Mesenchymal stem cell of adipose (primary cell): ENCODE measurements around the genes GPR87 and ARHGEF26.

DNA sequence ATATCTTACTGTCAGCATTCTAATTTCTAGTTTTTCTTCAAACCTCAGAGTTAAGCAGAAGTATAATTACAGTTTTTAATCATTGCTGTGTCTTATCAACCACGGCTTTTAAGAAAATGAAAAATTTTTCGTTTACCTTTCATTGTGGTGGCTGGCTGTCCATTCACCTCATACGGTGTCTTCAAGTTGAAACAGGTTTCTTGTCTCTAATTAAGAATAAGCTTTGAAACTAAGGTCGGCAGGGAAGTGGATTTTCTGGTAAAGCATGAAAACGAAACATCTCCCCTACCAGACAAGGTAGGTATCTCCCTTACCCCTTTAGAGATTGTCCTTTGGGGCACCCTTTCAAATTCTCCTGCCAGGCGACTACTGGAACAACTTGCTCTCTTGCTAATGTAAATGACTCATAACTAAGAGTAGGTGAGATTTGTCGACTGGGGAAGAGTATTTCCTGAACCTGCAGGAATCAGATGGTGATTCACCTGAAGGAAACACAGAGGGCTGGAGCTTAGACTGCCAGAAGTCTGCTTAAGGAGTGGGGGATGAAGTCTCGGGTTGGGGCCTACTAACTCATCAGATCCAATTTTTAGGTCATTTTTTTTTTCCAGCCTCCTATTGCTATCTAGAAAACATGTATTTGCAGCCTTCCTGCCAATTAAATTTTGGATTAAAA lies at the start of gene GPR87:
GPR87 (minus strand) TSS at position 371 of the 673 bp plus-strand sequence.
- CAGE, long polyA plus RNA: no peak

DNA sequence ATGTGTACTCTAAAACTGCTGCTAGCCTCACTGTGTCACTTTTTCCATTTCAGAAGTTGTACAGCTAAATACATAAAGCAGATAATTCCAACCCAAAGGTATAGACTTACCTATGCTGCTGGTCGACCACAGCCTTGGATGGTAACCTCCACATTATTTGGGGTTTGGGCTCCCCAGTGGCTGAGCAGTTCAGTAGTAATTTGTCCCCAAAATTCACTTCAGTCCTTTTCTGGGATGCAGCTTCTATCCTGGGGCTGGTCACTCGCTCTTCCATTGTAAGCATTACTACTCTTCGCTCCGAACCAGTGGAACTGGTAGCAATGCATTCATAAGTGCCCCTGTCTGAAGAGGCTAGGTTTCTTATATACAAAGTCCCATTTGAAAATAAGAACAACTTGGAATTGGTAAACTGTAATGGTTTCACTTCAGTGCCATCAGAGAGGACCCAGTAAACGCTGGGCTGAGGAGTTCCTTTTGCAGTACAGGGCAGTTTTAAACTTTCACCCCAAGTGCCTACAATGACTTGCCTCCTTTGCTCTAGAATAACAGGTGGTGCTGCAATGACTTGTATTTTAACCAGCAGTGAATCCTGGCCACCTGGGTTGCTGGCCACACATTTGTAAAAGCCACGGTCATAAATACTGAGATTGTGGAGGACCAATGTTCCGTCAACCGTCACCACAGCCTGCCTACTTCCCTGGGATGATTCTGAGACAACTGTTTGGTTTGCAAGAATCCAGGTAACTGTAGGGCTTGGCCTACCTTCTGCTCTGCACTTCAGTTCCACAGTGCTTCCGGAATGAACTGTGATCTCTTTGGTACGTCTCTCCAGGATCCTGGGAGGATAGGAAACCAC lies 17.8 kb downstream of the IGSF10 start:
- CAGE, long polyA plus RNA: no peak

GRCh38 chr3:152152324-152152780 lies 116.4 kb upstream of the MBNL1 start:
- CAGE, long polyA plus RNA: no peak

GRCh38 chr3:152193562-152194405 lies 74.9 kb upstream of the MBNL1 start:
- CAGE, long polyA plus RNA: no peak

- CAGE, long polyA plus RNA: no peak
Observed at GRCh38 chr3:152201023-152201557, 67.6 kb upstream of the MBNL1 start.

DNA sequence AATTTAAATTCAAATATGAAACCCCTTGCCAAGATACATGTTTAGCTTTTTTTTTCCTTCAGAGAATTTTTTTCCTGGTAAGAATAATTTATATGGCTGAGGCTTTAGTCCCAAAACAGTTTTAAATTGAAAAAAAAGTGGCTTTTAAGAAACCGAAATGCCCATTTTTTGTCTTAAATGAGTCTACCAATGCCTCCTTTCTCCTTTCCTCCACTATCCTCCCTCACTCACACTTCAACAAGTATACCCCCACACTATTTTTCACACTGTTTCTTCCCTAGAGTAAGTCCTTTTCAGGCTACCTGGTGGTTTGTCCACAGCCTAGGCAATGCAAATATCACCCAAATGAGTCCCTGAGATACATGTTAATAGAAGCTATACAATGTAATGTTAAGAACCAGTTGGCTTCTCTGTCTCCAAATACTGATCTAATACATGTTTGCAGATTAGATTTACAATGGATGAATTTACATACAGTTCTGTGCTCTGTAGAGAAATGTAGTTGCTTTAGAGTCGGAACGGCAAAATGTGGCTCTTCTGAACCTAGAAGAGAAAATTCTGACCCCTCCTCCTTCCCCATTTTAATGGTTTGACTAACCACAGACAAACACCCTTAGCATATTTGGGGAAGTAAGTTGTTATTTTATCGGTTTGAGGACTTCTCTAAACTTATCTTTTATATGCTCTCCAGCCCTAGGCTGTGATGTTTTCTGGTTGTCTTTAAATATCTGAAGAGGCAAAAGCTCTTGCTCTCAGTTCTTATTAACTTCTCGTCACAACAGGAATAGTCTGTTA lies 63.6 kb upstream of the MBNL1 start:
- CAGE, long polyA plus RNA: no peak

DNA sequence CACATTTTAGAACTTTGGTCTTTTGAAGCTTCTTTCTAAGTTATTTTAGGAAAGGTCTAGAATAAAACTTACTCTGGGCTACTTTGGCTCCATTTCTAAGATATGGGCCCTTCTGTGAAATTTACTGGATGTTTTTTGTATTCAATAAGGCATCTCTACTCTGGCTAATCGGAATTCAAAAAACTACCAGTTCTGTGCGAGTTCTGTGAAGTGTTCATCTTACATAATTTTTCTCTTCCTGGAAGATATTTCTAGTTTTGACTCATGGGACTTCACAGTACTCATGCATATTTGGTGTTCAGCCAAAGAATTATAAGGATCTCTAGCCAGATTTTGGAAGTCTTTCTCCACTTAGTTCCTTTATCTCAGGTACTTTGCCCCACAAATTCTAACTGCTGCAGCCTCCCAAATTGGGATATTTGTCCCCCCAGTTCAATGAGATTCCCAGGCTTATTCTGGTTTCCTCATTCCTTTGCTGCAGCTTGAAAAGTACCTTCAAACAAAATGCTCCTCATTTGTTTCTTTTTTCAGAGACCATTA lies 46.4 kb upstream of the MBNL1 start:
- CAGE, long polyA plus RNA: no peak

- CAGE, long polyA plus RNA: no peak
Observed at GRCh38 chr3:152268283-152268486, 544 bp upstream of the MBNL1 start.

DNA sequence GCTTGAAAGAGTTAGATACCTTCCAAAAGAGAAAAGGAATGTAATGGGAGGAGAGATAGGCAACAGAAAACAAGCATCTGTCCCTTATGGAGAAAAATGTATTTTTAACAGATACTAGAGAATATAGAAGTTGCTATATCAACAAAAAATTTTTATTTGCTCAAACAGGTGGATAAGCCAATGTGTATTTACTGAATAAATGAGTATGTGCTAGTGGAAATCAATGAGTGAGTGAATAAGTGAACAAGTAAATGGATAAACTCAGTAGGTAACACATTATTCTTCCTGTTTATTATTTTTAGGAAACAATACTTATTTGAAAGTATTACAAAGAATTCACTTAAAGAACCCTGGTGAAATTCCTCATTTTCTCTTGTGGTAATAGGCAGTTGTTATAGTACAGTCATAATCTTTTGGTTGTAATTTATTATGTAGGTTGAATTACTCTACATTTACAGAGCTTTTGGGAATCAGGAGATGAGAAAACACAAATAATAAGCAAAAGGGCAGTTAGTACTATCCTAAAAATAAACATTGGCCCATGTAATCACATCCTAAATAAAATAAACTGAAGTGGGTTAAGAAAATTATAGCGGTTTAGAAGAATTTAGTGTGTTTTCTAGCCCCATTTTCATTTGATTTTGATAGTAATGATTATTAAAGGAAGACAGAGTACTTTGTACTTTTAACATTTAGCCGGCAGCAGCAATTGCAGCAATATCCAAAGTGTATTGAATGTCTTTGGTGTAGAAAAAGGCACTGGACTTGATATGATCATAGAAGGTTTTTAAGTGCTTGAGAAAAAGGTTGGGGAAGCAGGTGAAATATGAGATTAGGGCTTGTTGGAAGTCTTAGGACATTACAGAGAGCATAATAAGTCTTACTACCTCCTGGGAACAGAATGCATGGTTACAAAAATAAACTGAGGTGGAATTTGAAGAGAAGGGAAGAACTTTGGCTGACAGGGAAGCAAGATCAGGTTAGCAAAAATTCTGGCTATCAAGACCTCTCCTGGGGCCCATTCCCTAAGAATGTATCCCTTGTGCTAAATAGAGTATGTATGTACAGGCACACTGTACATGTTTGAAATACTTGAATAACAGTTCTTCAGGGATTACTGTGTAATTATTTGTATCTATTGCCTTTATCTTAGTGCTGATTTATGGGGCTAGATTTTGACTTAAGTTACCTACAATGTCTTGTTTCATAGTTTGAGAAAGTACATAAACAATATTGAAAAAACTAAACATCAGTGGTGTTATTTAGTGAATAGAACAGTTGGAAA lies 79.8 kb downstream of the MBNL1 start:
- CAGE, long polyA plus RNA: no peak

- CAGE, long polyA plus RNA: no peak
Observed at GRCh38 chr3:152385522-152386232, 116.9 kb downstream of the MBNL1 start.

GRCh38 chr3:152393708-152395120 lies 125.5 kb downstream of the MBNL1 start:
- CAGE, long polyA plus RNA: no peak

DNA sequence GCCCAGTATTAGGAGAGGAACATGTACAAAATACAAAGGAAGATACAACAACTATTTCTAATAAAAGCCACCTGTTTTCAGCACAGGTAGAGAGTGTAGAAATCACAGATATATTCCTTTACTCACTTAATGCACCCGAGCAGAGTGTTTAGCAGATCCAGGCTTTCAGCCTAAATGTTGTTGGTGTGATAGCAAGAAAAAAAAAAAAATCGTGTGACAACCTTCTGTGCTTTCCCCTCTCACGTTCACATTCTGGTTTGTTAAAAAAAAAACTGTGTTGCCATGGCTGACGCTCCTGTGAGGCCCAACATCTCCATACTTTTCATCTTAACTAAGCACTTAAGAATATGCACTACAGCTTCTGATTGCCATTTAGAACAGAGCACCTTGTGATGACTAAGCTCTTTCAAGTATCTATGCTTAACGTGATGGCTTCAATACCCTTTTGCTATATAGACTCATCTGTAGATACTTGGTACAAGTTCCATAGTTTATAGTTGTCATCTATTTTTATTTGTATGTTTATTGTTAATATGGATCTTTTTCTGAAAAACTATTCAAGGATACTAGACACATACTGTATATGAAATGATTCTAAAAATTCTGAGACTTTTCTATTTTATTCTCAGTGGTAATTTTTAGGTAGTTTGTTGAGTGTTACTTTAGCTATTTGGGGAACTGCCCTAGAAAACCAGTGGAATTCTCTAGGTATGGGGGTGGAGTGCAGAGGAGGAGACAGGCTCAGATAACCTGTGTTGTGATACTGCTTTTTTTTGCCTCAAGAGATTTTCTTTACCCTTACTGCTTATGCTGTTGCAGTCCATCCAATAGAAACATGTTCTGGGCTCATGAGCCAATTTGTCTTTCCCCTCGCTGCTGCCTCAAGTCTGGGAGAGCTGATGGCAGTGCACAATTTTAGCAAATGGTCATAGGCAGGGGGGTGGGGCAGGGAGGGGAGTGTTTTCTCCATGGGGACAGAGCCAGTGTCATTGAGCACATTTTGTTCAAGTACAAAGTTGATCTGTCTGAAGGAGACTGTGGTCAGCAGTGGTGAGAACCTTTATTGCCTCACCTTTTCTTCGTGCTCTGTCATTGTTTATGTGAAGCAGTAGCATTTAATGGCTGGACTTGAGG lies 134.6 kb downstream of the MBNL1 start:
- CAGE, long polyA plus RNA: no peak

DNA sequence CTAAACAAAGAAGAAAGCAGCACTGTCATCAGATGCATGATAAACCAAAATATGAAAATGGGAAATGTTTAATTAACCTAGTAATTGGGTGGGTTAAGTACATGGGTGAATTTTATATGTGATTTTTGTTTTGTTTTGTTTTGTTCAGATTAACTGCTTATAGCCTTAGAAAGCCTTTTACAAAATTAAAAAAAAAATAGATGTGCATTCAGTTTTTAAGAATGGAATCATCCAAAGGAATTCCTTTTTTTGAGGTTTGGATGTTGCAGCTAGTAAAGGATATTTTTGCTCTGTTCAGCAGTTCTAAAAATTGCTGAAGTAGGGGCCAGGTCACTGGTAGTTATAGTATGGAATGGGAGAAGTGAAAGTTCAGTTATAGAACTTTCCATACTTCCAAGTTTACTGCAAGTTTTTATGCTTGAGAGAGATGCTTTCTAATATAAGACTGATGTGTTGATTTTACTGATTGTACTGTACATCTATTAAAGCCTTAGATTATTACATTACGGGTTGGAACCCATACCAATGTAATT lies 194.8 kb downstream of the MBNL1 start:
- CAGE, long polyA plus RNA: no peak

- CAGE, long polyA plus RNA: no peak
Observed at GRCh38 chr3:152464679-152465426, 196.1 kb downstream of the MBNL1 start.

GRCh38 chr3:153161761-153162123 lies 284 bp upstream of the RAP2B start:
- CAGE, long polyA plus RNA: no peak

DNA sequence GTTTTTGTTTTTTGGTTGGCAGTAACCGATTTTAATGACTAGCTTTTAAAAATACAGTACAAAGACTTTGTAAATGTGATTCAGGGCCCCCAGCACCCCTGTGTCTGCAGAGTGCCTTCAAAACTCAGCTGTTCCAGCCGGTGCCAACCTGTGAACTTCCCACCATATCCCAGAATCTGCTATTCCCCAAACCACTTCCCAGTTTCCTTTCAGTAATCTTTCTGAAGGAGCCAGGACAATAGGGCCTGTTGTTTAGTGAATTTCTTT lies 2.1 kb downstream of the RAP2B start:
- CAGE, long polyA plus RNA: no peak

GRCh38 chr3:153552880-153553122 lies 390.8 kb downstream of the RAP2B start:
- CAGE, long polyA plus RNA: no peak

DNA sequence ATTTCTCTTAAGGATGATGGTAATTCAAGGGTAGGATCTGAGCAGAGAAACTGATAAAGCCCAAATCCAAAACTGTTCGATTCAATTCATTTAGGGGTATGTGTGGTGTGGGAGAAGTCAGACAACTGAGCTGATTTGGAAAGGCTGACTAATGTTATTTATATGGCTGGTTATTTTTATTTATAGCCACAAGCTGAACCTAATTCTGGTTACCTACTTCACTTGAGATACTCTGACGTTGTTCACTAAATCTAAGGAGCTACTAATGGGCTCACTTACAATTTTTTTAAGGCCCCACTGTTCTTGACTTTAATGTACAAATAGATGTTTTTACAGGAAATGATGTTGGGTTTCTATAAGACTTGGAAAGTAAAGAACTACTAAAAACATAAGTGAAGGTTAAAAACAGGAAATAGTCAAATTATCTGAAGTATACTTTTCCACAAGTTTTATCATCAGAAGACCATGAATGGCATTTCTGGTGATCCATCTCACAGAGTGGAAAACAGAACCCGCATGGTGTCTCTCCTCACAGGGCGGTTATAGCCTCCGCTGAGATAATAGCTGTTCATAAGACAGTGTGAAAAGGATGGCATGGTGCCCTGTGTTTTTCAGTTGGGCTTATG lies 462.2 kb downstream of the RAP2B start:
- CAGE, long polyA plus RNA: no peak

- CAGE, long polyA plus RNA: no peak
Observed at GRCh38 chr3:153979385-153979686, 141.9 kb upstream of the ARHGEF26 start.

GRCh38 chr3:154121131-154121547 lies at the start of gene ARHGEF26:
TSS of gene ARHGEF26 (plus strand) at chr3:154121390.
- CAGE, long polyA plus RNA: no peak